BE2C (cell line): ENCODE measurements around the gene RASA2.

- RRBS = no CpG with 5 or more reads among the region's 16 CpGs
Measured at GRCh38 chr3:139045076-139045404, 348 bp upstream of the PRR23C start.

GRCh38 chr3:139173257-139174372 lies 128.9 kb upstream of the PRR23C start:
- RRBS = no CpG with 5 or more reads among the region's 9 CpGs

DNA sequence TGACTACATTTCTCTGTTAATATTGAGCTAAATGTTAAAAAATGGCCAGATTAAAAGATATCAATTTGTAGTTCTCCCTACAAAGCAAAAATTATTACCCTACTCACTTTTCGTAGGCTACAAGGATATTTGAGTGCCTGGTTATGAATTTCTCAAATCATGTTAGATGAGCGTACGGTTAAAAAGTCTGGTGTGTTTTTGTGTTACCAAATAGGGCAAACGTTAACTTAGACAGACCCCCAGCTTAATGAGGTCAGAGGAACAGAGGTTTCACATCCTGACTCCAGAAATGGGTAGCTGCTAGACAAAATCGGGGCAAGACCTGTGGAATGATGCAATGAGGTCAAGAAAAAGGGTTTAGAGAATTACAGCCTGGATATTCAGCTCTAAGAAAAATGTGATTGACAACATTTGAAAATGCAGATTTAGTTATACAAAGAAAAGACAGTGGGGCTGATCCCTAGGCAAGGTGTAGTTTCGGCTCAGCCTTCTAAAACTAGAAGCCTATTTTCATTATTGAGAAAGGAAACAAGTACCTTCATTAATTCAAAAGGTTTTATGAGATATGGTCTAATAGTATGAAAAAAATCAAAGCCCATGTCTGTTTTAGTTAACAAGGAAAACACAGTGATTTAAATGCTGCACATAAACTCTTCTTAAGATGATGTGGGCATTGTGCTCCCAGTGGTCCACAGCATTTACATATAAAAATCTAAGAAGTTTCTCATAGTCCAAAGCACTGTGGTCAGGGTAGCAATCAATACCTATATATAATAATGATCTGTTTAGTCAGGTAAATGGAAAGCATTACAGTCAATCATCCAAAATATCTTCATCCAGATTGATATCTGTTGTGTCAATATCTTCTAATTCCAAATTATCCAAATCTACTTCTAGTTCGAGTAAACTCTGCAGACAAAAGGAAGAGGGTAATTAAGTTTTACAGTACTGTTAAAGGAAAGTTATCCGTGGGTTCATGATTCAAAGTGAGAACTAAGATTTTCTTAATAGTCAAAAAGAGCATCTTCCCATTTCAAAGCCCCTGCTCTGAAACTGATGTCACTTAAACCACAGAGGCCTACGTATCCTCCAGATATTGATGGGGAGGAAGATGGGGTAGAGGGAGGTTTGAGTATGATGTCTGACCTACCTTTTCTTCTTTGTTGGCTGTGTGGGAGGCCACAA lies 13.6 kb downstream of the MRPS22 start:
- RRBS = no CpG with 5 or more reads among the region's 9 CpGs

GRCh38 chr3:139480554-139481042 lies 4.3 kb upstream of the RBP2 start:
- RRBS = no CpG with 5 or more reads among the region's 4 CpGs

GRCh38 chr3:139491268-139491721 lies 15.0 kb upstream of the RBP2 start:
- RRBS = no CpG with 5 or more reads among the region's 1 CpG

GRCh38 chr3:139774461-139774759 lies 96.6 kb upstream of the NMNAT3 start:
- RRBS = no CpG with 5 or more reads among the region's 2 CpGs

DNA sequence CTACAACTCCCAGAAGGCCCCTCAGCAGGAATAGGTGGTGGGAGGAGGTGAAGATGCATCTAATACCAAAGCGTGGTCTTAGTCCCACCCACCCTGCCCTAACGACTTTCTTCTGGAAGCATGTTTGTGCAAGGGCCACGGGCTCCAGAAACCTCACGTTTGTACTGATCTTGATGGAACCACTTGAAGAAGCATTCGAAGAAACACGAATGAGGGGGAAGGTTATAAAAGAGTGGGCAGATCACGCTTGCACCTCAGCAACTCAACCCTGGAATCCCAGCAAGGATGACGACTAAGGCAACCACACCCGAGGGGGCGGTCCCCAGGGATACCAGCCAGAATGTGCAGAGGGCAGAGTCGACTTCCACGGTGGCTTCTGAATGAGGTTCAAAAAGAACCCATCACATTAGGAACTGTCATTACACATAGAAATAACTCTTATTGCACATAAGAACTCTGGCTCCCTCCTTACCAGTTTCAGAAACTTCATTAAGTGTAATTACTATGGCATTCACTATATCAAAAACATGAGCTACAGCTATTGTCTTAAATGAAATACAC lies 10.5 kb upstream of the SLC25A36 start:
- RRBS = no CpG with 5 or more reads among the region's 12 CpGs

GRCh38 chr3:141241464-141242486 lies 10.2 kb downstream of the PXYLP1 start:
- RRBS = no CpG with 5 or more reads among the region's 13 CpGs

DNA sequence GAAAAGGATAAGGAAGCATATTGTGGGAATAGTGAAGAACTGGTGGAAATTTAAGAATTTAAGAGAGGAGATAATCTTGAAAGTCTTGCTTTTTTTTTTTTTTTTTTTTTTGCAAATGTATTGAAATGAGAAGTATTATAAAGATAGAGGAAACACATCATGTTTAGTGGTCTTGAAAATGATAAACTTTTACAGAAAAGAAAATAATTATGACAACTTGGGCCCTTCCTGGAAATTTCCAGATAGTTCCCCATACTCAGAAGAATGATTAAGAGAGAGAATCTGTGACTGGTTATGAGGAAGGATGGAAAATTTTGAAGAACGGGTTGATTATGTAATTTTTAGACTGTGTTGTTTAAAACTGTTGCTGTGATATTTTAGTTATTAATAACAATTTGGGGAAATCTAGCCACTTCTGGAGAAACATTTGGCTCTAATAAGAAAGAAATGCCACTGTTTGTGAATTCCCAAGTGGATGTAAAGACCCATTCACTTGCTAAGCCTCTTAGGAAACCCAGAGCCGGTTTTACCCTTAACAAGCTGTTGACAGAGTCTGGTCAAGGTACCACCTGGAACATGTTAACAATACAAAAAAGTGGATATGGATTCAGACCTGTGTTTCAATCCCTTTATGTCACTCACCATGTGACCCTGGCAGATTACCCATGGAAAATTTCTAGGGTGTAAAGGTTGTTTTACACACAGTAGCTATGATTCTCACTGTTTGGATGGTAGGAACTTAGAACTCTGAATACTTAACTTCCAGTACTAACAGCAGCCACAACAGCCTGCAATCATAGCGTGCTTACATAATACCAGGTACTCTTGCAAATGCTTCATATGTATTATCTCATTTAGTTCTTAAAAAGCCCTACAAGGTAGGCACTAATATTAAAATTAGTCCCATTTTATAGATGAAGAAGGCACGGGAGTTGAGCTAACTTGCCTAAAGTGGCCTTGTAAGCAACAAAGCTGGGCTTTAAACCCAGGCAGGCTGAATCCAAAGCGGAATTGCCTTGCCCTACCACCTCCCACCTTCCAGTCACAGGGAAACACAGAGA lies 31.9 kb downstream of the ZBTB38 start:
- RRBS = no CpG with 5 or more reads among the region's 5 CpGs

GRCh38 chr3:141401991-141402447 lies 33.7 kb downstream of the ZBTB38 start:
- RRBS = 2% methylated on average over 22 of the region's 47 CpGs

GRCh38 chr3:141410207-141411216 lies 42.2 kb downstream of the ZBTB38 start:
- RRBS = no CpG with 5 or more reads among the region's 7 CpGs

DNA sequence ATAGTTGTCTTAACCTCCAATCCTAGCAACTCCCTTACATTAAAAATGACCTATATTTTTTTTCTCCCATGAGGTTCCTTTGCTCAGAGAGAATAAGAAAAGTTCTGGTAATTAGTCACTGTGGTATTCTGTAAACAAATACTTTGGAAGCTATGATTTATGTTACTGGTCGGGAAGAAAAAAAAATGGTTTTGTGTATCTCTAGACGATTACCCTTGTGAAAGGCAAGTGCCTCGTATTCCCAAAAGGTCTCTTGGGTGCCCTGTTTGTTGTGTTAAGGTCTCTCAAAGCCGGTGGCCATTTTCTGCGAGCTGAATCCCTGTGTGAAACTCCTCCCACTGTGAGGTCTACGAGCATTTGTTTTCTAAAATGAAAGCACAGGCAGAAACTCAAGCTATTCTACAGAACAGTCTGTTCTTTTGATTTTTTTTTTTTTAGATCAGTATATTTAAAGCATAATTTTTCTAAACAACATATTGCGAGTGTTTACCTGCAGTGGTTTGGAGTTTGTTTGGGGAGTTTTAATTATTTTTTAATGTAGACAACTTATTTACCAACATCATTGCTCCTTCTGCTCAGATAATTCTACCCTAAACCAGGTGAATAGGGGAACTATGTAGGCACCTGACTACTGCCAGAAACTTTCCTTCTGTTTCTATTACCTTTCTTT lies 43.9 kb downstream of the ZBTB38 start:
- RRBS = no CpG with 5 or more reads among the region's 7 CpGs

DNA sequence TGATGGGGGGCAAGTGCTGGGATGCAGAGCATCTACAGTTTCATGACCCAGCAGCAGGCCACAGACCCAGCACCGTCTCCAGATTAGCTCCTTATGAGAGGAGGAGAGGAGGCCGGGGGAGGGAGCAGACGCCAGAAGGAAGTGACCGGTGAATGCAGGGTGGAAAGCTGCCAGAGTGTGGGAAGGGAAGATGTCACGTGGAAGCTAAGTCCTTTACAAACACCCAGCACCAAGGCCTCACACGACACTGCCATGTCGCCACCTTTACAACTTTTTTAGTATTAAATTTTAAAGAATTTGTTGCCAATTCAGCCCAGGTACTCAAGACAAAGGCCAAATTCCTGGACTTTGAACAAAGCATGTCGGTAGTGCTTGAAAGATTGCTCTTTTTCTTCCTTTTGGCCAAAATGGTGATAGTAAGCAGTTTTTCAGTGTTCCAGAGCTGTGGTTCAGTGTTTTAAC lies 58.1 kb downstream of the ZBTB38 start:
- RRBS = no CpG with 5 or more reads among the region's 8 CpGs

- RRBS = 83% methylated on average over 1 of the region's 14 CpGs
Measured at GRCh38 chr3:141444831-141445424, 41.9 kb upstream of the RASA2 start.

DNA sequence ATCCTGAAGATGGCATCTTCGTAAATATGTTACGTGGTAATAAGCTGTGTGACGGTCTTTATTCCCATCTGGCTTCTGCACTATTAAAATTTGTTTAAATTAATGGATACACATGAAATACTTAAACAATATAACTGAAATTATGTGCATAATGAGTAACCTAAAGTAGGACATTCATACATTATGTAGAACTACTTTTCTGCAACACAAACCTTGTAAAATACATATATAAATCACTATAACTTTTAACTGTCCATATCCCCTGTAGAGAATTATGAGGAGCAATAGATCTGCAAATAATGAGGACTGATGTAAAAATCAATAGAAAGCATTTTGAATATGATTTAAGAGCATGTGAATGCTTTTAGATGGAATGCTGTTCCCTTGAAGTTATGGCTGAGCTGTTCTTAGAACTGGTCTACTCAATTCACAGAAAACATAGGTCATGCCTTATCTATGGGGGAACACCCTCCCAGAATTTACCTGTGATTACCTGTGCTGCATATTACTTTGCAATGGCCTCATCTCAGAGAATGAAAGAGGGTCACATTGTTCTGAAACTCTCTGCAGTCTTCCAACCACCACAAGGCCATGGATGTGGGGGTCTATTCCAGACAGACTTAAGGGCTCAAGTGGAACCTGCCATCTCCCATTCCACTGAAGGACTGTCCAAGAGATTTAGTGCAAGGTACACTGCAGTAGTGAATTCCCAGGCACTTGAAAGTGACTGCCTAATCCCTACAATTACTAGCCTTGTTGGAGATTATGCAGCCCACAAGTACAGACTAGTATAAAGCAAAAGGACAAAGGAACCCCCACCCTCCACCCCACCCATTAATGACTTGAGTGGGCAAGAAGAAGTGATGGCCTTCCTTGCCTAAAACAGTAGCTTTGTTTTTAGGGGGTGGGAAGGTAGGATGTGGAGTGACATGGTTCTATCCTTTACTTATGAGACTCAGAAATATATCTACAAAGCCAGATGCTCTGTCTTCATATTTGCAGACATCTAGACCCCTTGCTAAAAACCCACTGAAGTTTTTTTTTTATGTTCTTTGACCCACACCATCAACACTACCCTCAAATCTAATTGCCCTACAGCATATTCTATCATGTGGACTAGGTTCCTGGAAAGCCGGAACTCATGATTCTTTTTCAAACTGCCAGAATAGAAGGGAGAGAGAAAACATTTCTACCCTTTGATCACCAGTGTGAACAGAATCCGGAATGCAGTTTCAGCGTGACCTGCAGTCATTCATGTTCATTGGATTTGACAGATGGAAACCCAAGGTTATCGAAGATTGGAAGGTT lies 40.0 kb upstream of the RASA2 start:
- RRBS = 0% methylated on average over 3 of the region's 7 CpGs

- RRBS = 3% methylated on average over 51 of the region's 92 CpGs
Measured at GRCh38 chr3:141486612-141487477, at the start of gene RASA2. Gene RASA2 (plus strand): TSS chr3:141487027.

DNA sequence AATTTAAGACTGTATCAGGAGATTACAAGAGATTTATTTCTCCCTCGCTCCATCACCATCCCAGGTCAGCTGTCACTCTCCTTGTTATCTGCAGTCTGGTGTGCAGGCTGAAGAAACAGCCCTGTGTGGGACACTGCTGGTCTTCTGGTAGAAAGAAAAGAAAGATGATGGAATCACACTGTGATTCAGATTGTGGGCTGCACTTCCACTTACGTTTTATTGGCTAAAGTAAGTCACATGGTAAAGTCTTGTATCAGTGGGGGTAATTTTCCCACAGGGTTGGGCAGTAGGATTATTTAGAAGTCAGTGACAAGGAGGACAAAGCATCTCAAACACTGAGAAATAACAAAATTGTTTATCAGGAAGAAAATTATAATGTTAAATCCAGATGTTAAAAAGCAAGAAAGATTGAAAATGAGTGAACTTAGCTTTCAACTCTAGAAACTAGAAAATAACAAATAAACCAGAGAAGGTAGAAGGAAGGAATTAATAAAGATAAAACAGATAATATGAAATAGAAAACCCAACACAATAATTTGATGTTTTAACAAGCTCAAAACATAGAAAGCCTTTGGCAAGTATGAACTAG lies 18.0 kb upstream of the ATP1B3 start:
- RRBS = no CpG with 5 or more reads among the region's 2 CpGs

- RRBS = no CpG with 5 or more reads among the region's 1 CpG
Measured at GRCh38 chr3:141913560-141913908, 37.1 kb downstream of the ATP1B3 start.